UCH-1 (cell line): ENCODE data around the genes AGRP, TSNAXIP1, CTRL and PSMB10.

DNA sequence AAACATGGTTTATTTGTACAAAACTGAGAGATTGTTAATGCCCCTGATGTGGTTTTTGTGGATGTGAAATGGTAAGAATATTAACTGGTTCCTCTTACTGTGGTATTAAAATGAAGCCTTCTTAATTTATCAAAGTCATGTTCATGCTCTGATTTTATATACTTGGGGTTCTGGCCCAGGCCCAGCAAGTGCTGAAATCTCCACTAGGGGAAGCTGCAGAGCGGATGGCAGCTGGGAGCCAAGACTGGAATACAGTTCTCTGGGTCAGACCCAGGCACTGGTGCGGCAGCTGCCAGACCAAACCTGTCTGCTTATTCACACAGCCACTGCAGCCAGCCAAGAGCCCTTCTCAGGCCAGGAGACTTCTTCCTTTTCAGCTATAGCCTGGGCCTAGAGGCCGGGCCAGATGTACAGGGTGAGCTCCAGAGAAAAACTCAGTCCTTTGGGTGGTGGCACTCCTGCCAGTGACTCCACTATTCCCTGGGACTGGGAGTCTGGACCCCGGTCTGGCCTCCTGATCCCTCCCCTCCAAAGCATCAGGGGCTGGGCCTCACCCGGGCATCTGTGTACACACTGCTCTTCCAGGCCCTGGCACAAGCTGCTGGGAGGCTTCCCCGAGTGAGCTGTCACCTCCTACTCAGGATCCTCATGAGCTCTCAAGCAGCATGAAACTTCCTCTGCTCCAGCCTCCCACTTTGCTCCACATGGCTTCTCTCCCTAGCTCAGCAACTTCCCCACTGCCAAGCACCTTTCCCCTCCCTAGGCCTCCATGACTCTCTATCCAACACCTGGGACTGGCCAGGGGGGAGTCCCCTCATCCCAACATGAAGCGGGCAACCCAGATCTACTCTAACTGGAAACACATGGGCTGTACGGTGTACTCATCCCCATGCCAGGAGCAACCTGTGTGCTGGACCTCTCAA, 24.4 kb downstream of the ATP6V0D1 start:
- RRBS = 81% methylated on average over 3 of the region's 8 CpGs

- RRBS = no CpG with 5 or more reads among the region's 10 CpGs
Measured at GRCh38 chr16:67483271-67483764, at the start of gene AGRP. TSS of gene AGRP (minus strand) at chr16:67483547.

- RRBS = no CpG with 5 or more reads among the region's 13 CpGs
Measured at GRCh38 chr16:67532963-67533947, 4.6 kb downstream of the RIPOR1 start.

GRCh38 chr16:67537580-67538409, 9.2 kb downstream of the RIPOR1 start:
- RRBS = 13% methylated on average over 33 of the region's 77 CpGs

GRCh38 chr16:67594635-67595251, 32.4 kb downstream of the CTCF start:
- RRBS = no CpG with 5 or more reads among the region's 2 CpGs

DNA sequence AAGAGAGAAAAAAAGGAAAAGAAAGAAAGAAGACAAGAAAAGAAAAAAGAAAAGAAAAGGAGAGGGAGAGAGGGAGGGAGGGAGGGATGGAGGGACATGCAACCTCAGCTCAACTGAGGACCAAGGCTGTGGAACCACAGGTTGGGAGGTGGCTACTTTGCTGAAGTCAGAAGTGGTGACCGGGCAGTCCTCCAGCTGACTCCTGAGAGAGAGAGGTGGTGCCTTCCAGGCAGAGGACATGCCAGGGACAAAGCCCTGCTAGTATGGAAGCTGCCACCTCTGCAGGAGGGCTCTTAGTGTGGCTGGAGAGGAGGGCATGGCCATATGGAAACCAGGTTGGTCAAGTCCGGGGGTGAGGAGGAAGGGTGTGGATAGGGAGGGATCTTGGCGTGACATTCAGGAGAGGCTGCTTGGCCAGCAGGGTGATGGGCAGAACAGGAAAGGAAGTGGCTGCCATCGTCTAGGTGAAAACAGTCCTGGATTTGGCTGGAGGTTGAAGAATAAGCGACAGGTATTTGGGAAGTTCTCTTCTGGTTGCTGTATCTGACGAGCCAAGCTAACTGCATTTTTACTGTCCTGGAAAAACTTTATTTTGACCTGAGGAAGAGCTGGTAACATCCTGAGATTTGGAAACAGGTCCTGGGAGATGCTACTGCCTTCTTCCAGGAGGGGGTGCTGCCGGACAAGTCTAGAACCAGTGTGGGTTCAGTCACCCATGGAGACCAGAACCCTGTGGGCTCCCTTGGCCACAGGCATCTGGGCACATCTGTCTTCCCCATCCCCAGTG, 5.8 kb downstream of the C16orf86 start:
- RRBS = no CpG with 5 or more reads among the region's 7 CpGs

DNA sequence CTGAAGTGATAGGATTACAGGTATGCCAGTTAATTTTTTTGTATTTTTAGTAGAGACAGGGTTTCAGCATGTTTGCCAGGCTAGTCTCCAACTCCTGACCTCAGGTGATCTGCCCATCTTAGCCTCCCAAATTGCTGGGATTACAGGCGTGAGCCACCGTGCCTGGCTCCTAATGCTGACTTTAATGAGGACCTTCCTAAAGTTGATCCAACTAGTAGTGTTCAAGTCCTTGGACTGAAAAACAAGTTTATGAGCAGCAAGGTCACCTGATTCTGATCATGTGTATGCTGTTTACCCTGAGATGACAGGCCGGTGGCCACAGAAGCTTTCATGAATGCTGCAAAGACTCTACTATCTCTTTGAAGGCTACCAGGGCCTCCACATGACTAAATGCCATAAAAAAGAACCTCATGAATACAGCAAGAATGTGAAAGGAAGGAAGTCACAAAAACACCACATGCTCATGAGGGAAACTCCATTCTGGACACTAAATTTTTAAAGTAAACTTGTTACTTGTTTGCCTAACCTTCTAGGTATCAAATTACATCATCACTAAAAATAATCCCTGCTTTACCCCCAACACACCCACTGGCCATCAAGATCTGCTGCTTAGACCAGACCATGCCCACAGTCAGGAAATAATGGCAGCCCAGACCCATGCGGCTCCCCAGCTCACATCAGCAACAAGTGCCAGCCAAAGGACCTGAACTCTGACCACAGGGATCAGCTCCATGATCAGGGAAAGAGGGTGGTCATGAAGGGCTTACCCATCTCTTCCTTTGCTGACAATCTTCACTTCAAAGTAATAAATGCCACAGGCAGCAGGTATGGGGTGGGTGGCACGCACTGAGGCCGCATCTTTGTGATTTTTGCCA, 1.5 kb downstream of the RANBP10 start:
- RRBS = no CpG with 5 or more reads among the region's 6 CpGs

DNA sequence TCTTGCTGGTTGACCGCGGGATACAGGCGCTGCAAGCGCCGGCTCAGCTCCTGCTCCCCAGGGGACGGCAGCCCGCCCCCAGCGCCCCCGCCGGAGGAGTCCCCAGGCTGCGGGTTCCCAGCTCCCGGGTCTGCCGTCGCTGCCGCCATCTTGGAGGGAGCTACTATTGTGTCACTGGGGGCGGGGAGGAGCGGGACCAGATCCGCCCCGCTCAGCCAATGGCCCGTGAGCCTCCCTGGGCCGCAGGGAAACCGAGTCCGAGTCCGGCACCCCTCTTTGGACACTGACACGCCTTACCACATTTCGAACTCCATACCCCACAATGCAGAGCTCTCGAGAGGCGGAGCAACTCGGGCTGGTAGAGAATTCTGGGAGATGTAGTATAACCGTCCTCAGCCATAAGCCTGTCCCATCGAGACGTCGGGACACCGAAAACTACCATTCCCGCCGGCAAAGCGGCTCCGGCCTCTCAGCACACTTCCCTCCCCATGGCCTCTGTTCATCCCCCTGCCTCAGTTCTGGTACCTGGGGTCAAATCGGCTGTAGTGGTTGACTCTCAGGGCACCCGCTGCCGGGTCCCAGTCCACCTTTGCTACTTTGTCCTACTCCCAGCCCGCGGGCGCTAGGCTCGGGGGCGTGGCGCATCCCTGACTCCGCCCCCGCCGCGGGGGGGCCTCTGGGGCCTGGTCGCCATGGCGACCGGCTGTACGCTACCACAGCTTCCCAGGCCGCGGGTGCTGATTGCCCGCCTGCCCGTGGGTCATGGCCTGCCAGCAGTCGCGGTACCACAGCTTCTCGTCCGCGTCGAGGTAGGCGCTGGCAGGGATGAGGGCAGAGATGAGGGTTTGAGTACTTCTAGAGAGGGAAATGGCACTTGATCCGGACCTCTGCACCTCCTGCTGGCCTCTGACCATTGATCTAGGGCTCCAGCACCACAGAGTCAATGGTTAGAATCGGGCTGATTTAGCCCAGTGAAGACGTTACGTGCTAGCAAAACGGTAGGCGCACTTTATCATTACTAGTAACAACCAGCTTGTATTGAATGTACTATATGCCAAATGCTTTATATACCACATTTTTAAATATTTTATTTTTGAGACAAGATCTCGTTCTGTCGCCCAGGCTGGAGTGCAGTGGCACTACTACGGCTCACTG, at the start of gene TSNAXIP1:
Gene TSNAXIP1, plus strand, starts transcription at position 502 of the 1,155 bp plus-strand sequence.
- RRBS = 8% methylated on average over 6 of the region's 75 CpGs

DNA sequence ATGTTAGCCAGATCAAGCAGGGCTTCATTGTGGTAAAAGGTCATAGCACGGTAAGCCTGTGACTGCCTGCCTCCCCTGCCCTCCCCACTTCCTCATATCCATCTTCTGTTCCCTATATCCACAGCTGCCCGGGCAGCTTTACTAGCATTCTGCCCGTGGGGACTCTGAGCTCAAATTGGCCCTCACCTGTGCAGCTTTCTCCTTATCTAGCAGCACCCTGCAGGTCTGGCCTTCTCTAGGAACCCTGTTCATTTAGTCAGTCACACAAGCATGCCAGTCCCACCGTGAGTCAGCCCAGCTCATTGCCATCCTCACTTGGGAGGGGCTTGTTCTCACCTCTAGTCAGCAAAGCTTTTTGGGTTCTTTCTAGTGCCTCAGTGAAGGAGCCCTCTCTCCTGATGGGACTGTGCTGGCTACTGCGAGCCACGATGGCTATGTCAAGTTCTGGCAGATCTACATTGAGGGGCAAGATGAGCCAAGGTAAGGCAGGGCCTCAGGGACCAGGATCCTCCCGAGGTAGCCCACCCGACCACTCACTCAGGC, 5.0 kb downstream of the EDC4 start:
- RRBS = no CpG with 5 or more reads among the region's 8 CpGs

- RRBS = no CpG with 5 or more reads among the region's 12 CpGs
Measured at GRCh38 chr16:67883736-67884227, 903 bp upstream of the NRN1L start.

DNA sequence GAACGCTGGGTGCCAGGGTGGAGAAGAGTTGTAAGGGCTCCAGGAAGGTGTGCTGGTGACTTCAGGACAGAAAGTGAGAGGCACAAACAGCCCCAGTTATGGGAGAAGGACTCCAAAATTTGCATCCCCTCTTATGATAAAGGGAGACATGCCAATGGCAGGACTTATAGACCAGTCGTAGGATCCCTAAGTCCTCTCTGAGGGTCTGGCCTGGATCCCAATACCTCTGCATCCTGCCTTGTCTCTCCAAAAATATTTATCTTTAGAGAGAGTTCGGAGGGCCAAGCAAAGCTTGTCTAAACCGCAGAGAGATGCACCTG, 334 bp downstream of the NRN1L start:
- RRBS = no CpG with 5 or more reads among the region's 4 CpGs

DNA sequence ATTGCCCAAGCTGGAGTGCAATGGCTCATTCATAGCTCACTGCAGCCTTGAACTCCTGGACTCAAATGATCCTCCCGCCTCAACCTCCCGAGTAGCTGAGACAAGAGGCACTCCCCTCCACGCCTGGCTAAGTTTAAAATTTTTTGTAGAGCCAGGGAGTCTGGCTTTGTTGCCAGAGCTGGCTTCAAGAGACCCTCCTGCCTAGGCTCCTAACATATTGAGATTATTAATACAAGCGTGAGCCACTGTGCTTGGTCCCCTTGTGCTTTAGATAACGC, 1.1 kb downstream of the PSKH1 start:
- RRBS = no CpG with 5 or more reads among the region's 5 CpGs

- RRBS = no CpG with 5 or more reads among the region's 9 CpGs
Measured at GRCh38 chr16:67928767-67929355, 2.8 kb downstream of the CTRL start.

- RRBS = no CpG with 5 or more reads among the region's 5 CpGs
Measured at GRCh38 chr16:67931764-67932023, at the start of gene CTRL. TSS of gene CTRL (minus strand) at chr16:67931862.

- RRBS = 0% methylated on average over 3 of the region's 48 CpGs
Measured at GRCh38 chr16:67936236-67937180, at the start of gene PSMB10. TSS of gene PSMB10 (minus strand) at chr16:67936850.

GRCh38 chr16:67945755-67946494, 2.0 kb upstream of the LCAT start:
- RRBS = no CpG with 5 or more reads among the region's 33 CpGs

DNA sequence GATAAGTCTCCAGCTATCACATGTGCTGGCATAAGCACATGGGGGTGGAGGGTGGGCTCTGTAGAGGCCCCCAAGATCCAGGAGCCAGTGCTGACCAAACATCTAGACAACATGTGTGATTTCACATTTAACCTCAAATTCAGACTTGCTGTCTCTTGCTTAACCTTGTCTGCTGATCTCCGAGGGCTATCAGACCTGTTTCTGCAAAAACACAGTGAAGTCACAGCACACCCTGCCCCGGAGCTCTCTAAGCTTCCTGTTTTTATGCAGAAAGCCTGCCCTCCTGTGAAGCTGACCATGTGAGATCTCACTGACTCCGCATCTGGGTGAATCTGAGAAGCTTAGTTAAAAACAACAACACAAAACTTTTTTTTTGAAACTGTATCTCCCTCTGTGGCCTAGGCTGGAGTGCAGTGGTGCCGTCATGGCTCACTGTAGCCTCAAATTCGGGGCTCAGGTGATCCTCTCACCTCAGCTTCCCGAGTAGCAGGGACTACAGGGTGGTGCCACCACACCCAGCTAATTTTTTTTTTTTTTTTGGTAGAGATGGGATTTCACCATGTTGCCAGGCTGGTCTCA, 6.6 kb upstream of the DPEP2 start:
- RRBS = no CpG with 5 or more reads among the region's 6 CpGs

GRCh38 chr16:68086716-68087246, 1.6 kb downstream of the NFATC3 start:
- RRBS = no CpG with 5 or more reads among the region's 8 CpGs

- RRBS = no CpG with 5 or more reads among the region's 13 CpGs
Measured at GRCh38 chr16:68247262-68248388, 2.5 kb downstream of the PLA2G15 start.

GRCh38 chr16:68252424-68252900, 7.3 kb downstream of the PLA2G15 start:
- RRBS = no CpG with 5 or more reads among the region's 4 CpGs